ENCODE data around the gene LYPD1.

GRCh38 chr2:128309615-128310183 is 9.0 kb downstream of the HS6ST1 start:
- PRO-cap: no peak

- PRO-cap: no peak
Measured at GRCh38 chr2:128864812-128865291, 546.2 kb upstream of the HS6ST1 start.

DNA sequence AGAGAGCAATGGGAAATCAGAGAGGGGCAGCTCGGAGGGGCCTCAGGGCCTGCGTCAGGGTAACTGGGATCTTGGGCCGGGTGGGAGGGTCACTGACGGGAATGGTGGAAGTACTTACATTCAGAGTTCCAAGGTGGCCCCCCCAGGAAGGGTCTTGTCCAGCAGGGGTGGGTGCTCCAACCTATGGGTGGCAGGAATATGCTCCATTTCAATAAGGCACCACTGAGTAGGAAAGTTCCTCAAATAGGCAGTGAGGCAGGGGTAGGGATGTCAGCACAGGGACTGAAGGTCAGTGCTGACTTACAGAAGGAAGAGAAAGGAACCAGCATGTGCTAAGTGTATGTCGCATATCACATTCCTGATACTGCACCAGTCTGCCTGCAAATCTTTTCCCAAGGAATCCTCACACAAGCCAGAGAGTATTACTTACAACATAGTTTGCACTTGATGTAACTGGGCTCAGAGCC is 705.9 kb upstream of the RAB6C start:
- PRO-cap: no peak

- PRO-cap: no peak
Measured at GRCh38 chr2:130129523-130129977, 528 bp upstream of the POTEF start.

DNA sequence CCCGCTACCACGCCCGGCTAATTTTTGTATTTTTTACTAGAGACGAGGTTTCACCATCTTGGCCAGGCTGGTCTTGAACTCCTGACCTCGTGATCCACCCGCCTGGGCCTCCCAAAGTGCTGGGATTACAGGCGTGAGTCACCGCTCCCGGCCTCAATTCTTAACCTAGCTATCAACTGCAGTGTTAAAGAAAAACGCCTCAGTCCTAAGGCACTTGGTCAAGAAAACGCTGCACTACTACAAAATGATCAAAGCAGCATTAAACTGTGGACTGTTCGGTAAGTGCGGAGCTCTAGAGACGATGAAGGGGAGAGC is 1.0 kb downstream of the SMPD4 start:
- PRO-cap: no peak

GRCh38 chr2:130351444-130352074 is 4.3 kb upstream of the PTPN18 start:
- PRO-cap: unidirectional peak, plus-strand start at chr2:130351717

GRCh38 chr2:130791146-130791680 is 35.9 kb downstream of the AMER3 start:
- PRO-cap: no peak

DNA sequence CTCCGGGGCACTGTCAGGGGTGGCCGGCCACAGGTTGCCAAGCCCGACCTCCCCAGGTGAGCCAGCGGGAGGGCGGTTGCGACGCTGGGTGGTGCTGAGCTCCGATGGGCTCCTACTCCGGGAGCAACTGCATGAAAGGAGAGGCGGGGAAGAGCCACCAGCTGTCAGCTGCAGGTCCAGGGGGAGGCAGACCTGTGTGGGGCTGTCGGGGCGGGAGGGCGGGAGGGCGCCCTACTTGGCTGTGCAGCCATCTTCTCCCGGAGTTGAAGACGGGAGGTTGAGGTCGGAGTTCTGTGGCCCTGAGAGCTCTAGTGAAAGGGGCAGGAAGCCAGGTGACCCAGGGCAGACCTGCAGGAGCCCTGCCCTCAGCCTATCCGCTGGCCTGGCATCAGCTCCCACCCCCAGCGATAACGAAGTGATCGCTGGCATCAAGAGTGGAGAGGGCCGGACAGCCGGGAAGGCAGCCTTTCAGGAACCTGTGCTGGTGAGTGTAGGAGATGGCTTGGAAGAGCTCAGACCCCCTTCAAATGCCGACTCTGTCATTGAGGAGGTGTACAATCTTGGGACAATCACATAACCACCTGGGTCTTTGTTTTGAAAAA is 1.0 kb downstream of the ARHGEF4 start:
- PRO-cap: unidirectional peak, minus-strand start at position 130 of the sequence

- PRO-cap: no peak
Measured at GRCh38 chr2:131017242-131017806, 75.9 kb downstream of the FAM168B start.

- PRO-cap: no peak
Measured at GRCh38 chr2:131055500-131056152, 37.6 kb downstream of the FAM168B start.

DNA sequence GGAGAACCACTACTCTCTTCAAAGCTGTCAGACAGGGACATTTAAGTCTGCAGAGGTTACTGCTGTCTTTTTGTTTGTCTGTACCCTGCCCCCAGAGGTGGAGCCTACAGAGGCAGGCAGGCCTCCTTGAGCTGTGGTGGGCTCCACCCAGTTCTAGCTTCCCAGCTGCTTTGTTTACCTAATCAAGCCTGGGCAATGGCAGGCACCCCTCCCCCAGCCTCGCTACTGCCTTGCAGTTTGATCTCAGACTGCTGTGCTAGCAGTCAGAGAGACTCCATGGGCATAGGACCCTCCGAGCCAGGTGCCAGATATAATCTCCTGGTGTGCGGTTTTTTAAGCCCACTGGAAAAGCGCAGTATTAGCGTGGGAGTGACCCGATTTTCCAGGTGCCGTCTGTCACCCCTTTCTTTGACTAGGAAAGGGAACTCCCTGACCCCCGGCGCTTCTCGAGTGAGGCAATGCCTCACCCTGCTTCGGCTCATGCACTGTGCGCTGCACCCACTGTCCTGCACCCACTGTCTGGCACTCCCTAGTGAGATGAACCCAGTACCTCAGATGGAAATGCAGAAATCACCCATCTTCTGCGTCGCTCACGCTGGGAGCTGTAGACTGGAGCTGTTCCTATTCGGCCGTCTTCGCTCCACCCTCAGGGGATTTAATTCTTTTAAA is 16.8 kb downstream of the RAB6D start:
- PRO-cap: unidirectional peak, minus-strand start at position 445 of the sequence

GRCh38 chr2:131402564-131403197 is 38.7 kb upstream of the RAB6D start:
- PRO-cap: no peak

DNA sequence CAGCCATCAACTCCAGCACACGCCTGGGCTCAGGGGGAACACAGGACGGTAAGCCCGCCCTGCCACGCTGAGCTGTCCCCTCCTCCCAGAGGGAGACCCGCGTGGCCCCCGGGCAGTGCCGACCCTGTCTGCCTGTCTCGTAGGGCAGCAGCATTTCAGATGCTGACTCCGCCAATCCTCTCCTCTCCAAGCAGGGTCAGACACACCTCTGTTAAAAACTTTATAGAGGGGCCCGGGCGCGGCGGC is 534 bp downstream of the CCDC74A start:
- PRO-cap: no peak

- PRO-cap: no peak
Measured at GRCh38 chr2:132162125-132162549, 385 bp upstream of the ANKRD30BL start.

- PRO-cap: no peak
Measured at GRCh38 chr2:132278801-132280114, 117.5 kb upstream of the ANKRD30BL start.

DNA sequence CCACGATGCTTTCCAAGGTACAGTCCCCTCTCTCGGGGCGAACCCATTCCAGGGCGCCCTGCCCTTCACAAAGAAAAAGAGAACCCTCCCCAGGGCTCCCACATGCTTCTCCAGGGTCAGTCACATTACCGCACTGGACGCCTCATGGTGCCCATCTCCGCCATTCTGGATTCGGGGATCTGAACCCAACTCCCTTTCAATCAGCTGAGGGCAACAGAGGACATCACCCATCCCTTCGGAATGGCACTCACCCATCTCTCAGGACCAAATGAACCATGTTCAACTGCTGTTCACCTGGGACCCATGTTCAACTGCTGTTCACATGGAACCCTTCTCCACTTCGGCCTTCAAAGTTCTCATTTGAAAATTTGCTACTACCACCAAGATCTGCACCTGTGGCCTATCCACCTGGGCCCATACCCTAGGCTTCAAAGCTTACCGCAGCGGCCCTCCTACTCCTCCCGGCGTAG is 119.0 kb upstream of the ANKRD30BL start:
- PRO-cap: no peak

- PRO-cap: no peak
Measured at GRCh38 chr2:132281225-132281891, 119.6 kb upstream of the ANKRD30BL start.

- PRO-cap: no peak
Measured at GRCh38 chr2:132669805-132670521, at the start of gene LYPD1. TSS of gene LYPD1 (minus strand) at chr2:132670205.

DNA sequence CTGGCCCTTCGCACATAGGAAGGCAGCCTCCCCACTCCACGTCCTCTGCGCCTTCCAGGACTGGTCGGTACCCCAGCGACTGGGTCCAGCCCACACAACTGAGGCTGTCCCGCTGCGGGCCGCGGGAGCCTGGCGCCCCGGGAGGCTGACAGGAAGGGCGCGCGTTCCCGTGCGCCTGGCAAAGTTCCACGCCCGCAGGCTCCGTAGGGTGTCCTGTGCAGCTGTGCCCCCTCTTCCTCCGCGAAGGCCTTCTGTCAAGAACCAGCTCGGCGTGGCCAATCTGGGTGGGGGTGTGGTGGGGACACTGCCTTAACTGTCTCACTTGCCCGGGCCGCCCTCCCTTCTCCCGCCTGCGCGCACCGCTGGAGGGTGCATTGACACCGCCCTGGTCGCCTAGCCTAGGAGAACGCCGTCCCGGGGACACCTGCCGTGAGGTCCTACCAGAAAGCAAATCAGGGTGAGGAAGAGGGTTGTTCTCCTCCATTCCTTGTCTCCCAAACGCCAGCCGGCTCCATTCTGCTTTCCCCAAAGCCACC is 585 bp upstream of the LYPD1 start:
- PRO-cap: no peak

DNA sequence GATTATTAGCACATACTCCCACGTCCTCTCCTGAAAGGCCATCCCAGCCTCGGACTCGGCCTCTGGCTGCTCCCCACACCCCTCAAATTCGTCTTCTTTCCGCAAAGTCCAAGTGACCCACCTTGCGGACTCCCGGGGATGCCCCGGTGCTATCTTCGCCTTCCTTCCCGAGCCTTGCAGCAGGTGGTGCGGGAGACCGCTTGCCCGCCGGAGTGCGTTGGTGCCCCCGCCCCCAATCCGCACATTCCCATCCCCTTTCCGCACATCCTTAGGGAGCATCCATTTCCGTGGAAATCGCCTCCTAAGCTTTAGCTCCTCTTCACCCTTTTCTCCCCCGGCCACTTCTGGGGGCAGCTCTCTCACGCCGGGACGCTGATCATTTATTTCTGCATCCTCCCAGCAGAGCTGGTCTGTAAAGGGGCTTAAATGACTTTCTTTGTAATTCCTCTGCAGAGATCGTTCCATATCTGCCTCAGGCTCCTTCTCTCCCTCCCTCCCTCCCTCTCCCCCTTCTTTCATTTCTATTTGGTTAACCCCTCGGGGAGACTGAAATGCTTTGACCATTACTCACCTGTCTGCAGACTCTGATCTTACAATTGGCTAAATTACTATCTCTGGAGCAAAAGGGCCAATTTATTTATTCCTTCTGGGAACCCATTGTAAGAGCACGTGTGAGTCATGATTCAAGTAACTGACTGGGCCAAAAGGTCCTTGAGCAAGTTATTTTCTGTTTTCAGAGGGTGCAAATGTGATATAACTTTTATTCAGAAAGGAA is 1.2 kb upstream of the LYPD1 start:
- PRO-cap: no peak

Data from LUHMES (cell line).